NCI-H460 (cell line): ENCODE results near the genes SLC5A7 and LIMS3.

RAMPAGE:
- cytosol, long total RNA = no peak
- long total RNA = no peak
- nucleus, long total RNA = no peak
Observed at GRCh38 chr2:106192754-106193302, 1.3 kb downstream of the UXS1 start.

GRCh38 chr2:106193303-106193587, 856 bp downstream of the UXS1 start:
RAMPAGE:
- cytosol, long total RNA = no peak
- long total RNA = no peak
- nucleus, long total RNA = no peak

RAMPAGE:
- cytosol, long total RNA = no peak
- long total RNA = no peak
- nucleus, long total RNA = no peak
Observed at GRCh38 chr2:106383050-106383459, 85.2 kb downstream of the RGPD3 start.

DNA sequence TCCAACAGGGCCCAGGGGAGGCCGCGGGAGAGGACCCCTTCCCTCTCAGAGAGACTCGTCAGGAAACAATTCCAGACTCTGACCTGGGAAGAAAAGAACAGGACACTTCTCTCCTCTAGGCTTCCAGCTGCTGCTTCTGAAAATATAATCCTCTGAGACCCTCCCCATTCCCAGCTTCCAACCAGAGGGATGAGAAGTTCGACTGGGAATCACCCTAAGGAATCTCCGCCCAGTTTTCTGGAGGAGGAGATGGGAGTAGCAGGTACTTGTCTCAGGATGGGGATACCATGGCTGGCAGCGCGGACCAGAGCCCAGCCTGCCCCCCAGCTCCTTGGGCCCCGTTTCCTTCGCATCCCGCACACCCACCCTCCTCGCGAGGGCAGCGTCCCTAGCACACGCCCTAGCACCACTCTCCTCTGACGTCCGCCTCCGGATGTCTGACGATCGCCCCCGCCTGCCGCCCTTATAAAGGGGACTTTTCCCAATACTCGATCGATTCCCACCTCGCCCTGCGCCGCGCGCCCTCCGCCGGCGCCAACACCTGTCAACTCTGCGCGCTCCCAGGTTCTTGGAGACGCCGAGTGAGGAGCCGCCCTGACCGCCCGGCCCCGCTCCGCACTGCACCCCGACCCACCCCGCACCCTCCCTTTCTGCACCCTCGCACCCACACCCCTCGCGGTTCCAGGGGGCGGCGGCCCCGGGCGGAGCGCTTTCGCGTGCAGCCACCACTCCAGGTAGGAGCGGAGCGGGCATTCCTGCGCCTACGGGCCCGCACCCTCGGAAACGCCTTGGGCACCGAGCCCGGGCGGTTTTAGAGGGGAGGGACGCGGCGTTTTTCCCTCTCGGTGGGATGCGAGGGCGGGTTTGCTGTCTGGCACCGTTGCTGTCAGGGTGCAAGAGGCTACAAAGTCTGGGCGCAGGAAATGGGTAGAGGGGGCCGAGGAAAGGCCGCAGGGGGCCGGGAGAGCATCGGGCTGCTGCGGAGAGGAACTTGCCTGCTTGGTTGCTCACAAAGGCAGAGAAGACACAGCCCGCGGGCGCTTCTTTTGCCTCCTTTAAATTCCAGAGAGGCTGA, at the start of gene SLC5A7:
SLC5A7 (plus strand) TSS at position 495 of the 1,075 bp plus-strand sequence.
RAMPAGE:
- cytosol, long total RNA = no peak
- long total RNA = no peak
- nucleus, long total RNA = no peak

RAMPAGE:
- cytosol, long total RNA = no peak
- long total RNA = no peak
- nucleus, long total RNA = no peak
Observed at GRCh38 chr2:108448238-108448951, 611 bp upstream of the GCC2 start.

DNA sequence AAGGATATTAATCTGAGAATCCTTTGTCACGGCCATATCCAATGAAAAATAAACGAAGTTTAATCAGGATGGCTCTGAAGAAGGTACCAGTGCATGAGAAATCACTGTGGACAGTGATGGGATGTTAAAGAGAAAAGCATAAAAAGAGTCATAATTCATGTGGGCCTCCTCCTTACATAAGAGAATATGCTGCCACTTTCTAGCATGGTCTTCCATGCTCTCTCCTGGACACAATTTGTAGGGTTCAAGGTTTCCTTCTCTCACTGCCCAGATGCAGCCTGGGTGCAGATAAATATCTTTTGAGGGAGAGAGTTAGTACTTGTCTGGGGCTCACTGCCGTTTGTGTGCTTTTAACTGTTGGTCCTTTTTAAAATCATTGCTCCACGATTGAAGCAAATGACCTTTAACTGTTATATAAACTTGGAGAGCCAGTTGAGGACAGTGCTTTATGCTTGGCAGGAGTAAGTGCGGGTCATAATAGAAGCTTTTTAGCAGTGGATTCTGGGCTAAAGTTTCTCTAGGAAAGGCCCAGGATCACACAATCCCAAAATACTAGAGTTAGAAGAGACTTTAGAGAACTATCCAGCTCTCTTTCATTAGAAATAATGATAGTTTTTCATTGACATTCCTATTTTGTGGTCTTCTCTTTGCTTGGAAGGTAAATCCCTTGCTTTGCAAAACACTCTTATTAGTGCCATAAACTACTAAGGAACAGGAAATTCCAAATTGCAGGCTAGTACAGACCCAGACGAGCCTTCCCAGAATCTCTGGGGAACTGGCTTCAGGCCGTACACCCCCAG, 18.9 kb downstream of the LIMS1 start:
RAMPAGE:
- cytosol, long total RNA = no peak
- long total RNA = no peak
- nucleus, long total RNA = no peak

DNA sequence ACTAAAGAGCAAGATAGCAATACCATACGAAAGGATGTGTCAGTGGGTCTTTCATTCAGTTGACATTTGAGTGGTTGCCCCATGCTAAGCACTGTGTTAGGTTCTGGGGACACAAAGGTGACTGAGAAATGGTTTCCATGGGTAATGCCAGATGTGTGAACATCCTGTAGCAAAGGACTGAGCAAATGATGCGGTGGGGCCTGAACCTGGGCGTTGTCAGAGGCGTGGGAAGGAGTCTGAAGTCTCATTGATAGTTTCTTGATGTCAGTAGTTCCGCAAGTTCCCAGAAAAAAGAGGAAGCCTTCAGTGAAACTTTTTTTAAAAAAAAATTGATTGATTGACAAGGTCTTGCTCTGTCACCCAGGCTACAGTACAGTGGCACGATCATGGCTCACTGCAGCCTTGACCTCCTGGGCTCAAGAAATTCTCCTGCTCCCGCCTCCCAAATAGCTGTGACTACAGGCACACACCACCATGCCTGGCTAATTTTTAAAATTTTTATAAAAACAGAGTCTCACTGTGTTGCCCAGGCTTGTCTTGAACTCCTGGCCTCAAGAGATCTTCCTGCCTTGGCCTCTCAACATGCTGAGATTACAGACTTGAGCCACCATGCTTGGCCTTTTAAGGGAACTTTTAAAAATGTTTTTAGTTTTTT, 57.0 kb downstream of the LIMS1 start:
RAMPAGE:
- cytosol, long total RNA = no peak
- long total RNA = no peak
- nucleus, long total RNA = no peak

GRCh38 chr2:108613951-108614597, 79.8 kb downstream of the LIMS1 start:
RAMPAGE:
- cytosol, long total RNA = no peak
- long total RNA = no peak
- nucleus, long total RNA = no peak

RAMPAGE:
- cytosol, long total RNA = no peak
- long total RNA = no peak
- nucleus, long total RNA = no peak
Observed at GRCh38 chr2:108619576-108620053, 85.3 kb downstream of the LIMS1 start.

DNA sequence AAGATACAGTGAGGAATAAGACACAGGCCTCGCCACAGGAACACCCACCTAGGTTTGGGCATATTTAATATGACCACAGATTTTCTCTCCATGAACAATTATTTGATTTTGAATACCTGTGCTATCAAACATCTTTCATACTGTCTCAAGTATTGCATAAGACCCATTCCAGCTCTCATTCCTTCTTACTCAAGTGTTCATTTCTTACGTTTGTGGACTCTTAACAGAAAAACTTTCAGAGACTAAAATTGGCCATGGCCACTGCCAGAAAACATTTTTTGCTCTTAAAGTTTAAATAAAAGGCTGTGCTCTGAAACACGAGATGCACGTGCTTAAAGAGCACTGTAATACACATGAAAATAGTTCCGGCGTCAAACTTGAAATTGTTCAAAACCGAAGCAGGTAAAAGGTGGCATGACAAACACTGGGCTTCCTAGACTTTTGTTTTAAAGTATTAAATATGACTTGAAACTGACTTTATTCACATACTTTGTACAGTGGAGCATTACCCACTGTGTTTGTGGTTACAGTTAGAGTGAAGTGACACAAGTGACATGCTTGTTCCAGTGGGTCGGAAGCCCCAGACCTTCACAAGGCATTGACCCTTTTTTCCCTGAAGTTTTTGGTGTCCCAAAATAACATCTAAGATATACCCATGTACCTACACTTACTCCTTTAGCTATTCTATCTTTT, 89.5 kb downstream of the LIMS1 start:
RAMPAGE:
- cytosol, long total RNA = no peak
- long total RNA = no peak
- nucleus, long total RNA = no peak

RAMPAGE:
- cytosol, long total RNA = no peak
- long total RNA = no peak
- nucleus, long total RNA = no peak
Observed at GRCh38 chr2:108657525-108658005, 61.7 kb upstream of the RANBP2 start.

GRCh38 chr2:108720003-108720394, 717 bp downstream of the RANBP2 start:
RAMPAGE:
- cytosol, long total RNA = no peak
- long total RNA = no peak
- nucleus, long total RNA = no peak

RAMPAGE:
- cytosol, long total RNA = no peak
- long total RNA = no peak
- nucleus, long total RNA = no peak
Observed at GRCh38 chr2:108764637-108765515, 21.7 kb upstream of the CCDC138 start.

DNA sequence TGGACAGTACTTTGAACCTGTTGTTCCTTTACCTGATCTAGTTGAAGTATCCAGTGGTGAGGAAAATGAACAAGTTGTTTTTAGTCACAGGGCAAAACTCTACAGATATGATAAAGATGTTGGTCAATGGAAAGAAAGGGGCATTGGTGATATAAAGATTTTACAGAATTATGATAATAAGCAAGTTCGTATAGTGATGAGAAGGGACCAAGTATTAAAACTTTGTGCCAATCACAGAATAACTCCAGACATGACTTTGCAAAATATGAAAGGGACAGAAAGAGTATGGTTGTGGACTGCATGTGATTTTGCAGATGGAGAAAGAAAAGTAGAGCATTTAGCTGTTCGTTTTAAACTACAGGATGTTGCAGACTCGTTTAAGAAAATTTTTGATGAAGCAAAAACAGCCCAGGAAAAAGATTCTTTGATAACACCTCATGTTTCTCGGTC, 19.1 kb upstream of the CCDC138 start:
RAMPAGE:
- cytosol, long total RNA = no peak
- long total RNA = no peak
- nucleus, long total RNA = no peak

DNA sequence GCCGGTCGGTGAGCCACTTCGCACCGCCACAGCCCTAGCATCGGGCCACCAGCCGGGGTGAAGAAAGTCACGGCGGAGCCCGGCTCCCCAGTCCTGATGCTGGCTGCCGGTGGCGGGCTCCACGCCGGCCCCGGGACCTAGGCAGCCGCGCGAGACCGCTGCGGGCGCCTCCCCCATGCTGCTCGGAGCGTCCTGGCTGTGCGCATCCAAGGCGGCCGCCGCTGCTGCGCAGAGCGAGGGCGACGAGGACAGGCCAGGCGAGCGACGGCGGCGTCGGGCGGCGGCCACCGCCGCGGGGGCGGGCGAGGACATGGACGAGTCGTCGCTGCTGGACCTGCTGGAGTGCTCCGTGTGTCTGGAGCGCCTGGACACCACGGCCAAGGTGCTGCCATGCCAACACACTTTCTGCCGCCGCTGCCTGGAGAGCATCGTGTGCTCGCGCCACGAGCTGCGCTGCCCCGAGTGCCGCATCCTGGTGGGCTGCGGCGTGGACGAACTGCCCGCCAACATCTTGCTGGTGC, 421 bp downstream of the SH3RF3 start:
RAMPAGE:
- cytosol, long total RNA = no peak
- long total RNA = no peak
- nucleus, long total RNA = no peak

DNA sequence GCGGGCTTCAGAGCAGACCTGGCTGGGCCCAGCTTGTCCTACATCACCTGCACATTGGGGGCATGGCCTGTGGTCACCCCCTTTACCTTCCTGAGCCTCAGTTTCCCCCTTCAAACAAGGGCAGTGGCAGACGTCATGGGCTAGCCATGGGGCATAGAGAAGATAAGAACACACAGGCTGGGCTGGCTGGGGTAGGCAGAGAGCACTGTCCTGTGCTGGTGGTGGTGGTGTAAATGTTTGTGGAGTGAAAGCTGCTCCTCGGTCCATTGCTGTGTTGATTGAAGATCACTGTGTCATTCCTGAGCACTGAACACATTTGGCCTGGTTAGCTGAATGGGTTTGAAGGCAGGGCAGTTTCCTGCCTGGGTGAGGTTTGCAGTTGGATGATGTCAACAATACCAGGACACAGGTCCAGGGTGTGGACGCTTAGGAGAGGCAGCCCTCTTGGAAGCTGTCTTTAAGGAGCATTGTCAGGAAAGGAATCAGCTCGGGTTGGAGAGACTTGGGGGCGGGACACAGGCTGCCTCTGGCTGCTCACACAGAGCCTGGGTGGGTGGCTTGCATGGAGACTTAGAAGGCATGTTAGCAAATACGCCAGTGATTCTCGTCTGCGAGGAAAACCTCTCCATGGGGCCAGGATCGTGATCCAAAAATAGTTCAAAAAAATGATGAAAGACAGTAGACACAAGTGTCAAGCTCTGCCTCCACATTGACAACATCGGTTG, 237.7 kb downstream of the SEPTIN10 start:
RAMPAGE:
- cytosol, long total RNA = no peak
- long total RNA = no peak
- nucleus, long total RNA = no peak

GRCh38 chr2:109564336-109564616, 49.5 kb downstream of the SEPTIN10 start:
RAMPAGE:
- cytosol, long total RNA = no peak
- long total RNA = no peak
- nucleus, long total RNA = no peak

RAMPAGE:
- cytosol, long total RNA = no peak
- long total RNA = no peak
- nucleus, long total RNA = no peak
Observed at GRCh38 chr2:109612709-109613223, 1.0 kb downstream of the SEPTIN10 start.

DNA sequence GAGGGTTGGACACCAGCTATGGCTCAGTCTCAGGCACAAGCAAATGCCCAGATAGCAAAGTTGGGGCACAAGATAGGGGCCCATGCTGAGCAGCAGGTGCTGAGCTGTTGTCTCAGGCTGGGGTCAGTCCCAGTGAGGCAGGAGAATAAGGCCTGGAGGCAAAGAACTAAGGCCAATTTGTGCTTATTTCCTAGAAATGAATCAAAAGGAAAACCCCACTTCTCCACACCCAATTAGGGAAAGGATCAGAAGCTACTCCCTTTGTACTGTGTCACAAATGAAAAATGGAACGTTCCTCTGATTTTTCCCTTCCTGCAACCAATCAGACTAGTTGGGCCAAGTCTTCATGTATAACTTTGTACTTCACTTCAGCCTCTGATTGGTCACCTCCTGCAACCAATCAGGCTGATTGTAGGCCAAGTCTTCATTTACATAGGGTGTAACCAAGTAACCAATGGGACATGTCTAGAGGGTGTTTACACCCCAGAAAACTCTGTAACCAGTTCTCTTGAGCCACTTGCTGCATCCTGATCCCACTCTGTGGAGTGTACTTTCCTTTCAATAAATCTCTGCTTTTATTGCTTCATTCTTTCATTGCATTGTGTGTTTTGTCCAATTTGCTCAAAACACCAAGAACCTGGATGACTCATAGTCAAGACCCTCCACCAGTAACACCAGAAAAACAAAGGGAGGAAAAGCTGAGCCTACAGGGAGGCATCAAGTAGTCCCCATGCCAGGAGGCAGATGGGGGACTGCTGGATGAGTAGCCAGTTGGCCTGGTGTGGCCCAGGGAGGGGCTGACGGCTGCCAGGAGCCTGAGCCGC, 45.9 kb downstream of the SOWAHC start:
RAMPAGE:
- cytosol, long total RNA = no peak
- long total RNA = no peak
- nucleus, long total RNA = no peak

DNA sequence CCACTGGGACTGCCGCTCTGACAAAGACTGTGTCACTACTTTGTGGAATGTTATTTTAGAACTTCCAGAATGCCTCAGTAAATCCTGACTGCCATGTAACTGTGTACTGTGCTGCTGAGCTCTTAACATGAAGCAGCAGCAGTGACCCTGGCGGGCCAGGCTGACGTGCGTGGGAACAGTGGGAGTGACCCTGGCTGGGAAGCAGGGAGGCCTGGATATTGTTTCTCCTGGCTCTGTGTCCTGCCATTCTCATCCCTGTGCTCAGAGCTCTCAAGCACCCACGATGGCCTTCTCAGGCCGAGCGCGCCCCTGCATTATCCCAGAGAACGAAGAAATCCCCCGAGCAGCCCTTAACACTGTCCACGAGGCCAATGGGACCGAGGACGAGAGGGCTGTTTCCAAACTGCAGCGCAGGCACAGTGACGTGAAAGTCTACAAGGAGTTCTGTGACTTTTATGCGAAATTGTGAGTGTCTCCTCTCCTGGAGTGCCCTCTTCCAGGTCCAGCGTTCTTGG, at the start of gene LIMS3:
LIMS3 (plus strand) TSS at position 243 of the 515 bp plus-strand sequence.
RAMPAGE:
- cytosol, long total RNA = no peak
- long total RNA = no peak
- nucleus, long total RNA = no peak